Right cardiac atrium (tissue), 1 donor: Measurements from ENCODE around the gene PKD1L1.

- PRO-cap, result no peak
Measured at GRCh38 chr7:44963991-44964434, 14.8 kb downstream of the MYO1G start.

DNA sequence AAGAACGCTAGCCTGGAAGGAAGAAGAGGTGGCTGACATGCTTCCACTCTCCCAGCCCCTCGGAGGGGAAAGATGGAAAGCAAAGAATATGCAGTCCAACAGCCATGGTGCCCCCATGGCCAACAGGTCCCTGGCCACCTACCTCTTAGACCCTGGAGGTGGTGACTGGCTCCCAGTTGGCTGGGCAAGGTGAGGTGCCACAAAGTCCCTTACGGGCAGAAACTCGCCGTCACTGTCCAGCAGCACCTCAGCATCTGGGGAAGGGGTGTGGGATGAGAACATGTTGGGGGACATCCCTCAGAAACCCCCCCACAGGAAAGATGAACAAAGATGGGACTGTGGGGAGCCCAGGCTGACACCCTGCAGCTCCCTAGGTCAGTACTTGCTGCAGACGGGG lies 10.1 kb downstream of the TBRG4 start:
- PRO-cap, result no peak

DNA sequence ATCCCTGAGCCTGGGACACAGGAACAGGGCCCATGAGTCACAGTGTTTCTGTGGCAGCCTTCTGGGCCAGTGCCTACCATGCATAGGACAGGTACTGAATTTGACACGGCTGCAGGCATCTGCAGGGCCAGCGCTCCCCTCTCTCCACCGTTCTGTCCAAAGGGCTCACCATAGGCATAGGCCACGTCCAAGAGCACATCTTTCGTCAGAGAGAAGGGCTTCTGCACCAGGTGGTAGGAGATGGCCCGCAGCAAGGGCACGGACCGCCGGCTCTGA lies 7.2 kb downstream of the TBRG4 start:
- PRO-cap, result no peak

DNA sequence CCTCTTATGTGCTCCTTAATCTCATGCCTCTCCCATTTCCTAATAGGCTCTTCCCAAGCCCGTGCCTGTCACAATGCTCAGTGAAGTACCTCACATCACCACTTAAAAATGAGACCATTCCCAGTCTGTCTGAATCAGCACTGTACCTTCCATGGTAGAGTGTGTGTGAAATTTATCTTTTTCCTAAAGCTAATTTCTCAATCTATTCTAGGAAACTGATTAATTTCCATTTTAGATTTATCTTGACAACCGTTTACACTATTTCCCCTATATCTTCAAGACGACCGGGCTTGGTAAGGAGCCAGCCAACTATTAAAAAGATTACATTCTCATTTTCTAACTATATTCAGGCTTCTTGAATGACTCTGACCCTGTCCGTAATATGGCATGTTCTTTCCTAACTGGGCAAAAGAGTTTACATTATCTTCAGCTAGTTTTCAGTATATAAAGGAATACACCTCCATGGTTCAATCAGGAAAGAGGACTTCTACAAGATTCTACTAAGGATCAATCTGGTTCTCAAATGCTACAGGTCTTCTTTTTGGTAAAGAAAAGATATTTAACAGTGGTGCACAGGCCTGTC lies 110.1 kb downstream of the CCDC201 start:
- PRO-cap, result no peak

GRCh38 chr7:46680187-46680538 lies 759.1 kb upstream of the IGFBP3 start:
- PRO-cap, result no peak

DNA sequence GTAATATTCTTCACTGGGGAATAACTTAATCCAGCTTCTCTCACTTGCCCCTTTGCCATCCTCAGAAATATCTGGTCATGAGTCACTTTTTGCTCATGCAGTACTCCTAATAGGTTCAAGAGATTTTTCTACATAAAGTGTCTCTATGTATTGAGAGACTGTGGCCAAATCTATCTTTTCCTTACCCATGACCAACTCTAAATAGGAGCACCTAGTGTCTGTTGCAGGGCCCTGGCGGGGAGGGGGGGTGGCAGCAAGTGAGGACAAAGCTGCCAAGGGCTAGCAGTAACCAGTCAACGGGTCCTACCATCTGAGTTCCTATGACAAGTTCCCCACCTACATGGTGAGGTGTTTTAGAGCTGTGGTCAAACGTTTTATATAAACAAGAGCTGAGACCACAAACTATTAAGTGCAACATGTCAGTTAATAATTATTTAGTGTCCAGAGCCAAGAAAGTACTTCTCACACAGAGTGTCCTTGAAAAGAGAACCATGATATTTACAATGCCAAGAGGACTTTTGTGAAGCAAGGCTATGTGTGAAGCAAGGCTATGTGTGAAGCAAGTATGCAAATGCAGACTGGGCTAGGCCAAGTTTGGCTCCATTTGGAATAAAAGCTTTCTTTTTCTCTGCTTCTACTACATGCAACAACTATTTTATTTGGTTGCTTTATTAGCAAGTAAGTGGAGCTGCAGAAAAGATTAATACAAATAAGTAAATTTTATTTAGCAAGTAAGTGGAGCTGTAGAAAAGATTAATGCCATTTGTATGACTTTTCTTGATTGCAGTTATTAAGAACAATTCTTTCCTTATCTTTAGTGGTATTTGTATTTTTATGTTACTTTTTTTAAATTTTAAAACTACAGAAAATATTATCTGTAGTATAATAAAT lies 434.6 kb downstream of the TNS3 start:
- PRO-cap, result no peak

DNA sequence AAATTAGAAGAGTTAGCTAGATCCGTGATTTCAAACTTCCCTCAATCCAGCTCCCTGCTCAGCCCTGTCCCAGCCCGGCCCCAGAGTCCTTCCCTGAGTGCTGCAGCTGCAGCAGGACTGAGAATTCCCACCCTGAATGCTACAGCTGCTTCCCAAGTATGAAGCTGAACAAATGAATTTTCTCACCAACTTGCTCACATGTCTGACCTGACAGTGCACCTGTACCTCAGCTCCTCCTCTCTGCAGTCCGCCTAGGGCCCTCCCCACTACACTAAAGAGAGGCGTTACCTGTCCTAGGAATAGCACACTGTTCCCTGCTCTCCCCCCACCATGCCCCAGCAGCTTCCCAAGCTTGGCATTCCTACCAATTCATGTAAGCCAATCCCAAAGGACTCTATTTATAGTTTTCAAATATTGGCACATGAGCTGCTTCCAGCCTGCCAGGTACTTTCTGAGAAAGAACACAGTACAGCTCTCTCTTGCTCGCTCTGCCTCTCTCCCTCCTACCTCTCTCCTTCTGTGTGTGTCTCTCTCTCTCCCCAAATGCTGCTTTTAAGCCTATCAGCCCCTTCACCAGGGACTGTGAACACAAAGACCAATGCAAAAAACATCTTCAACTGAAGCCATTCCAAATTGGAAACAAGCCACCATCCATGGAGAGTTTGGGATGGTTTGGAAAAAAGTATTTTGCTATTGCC lies 400.1 kb downstream of the TNS3 start:
- PRO-cap, result no peak

DNA sequence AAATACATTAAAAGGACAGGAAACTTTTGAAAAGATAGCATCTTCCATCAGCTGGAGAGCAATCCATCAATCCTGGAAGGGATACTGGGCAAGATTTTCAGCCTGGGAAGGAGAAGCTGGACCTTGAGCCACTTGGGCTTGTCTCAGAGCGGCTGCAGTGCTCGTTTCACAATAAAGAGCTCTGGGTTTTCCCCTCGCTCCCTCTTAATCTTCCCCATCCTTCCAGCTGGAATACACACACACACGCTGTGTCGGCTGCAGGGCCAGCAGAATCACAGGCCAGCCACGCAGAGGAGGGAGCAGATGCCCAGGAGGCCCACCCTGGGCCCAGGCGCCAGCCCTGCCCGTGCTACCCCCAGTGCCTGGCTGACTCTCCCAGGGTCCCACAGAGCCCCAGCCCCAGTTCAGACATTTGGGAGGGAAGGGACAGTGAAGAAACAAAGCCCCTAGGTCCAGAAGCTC lies 255.1 kb downstream of the TNS3 start:
- PRO-cap, result bidirectional peak, plus-strand start at position 269 of the sequence, minus-strand start at position 159 of the sequence

DNA sequence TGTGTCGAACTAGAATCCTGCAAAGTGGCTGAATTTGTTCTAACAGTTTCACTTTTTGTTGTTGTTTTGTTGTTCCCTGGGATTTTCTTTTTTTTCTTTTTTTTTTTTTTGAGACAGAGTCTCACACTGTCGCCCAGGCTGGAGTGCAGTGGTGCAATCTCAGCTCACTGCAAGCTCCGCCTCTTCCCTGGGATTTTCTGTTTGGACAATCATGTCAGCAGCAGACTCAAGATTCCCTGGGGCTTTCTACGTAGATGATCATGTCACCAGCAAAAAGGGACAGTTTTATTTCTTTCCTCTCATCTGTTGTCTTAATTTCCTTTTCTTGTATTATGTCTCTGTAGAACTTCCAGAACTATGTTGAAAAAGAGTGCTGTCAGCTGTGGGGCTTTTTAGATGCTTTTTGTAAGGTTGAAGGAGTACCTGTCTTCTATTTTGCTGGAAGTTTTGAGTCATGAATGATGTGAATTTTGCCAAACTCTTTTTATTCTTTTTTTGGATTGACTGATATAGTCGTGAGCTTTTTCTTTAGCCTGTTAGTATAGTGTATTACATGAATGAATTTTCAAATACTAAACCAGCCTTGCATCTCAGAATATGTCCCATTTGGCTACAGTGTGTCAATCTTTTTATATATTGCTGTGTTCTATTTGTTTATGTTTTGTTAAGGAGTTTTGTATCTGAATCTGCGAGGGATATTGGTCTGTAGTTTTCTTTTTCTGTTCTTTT lies 241.3 kb downstream of the TNS3 start:
- PRO-cap, result no peak

GRCh38 chr7:47352520-47353085 lies 229.3 kb downstream of the TNS3 start:
- PRO-cap, result no peak

DNA sequence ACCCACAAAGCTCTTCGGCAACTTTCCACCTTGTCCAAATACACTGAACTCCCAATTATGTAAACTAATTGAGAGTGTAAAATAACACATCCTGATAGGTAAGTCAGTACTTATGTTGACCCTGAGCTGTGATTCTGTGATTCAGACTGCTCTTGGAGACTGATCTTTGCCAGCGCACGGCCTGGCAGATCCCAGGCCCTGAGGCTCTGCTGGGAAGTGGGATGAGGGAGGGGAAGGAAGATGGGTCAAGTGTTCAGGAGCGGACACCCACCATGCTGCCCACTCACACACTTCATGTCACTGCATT lies 226.3 kb downstream of the TNS3 start:
- PRO-cap, result no peak

- PRO-cap, result no peak
Measured at GRCh38 chr7:47377557-47378150, 204.3 kb downstream of the TNS3 start.

DNA sequence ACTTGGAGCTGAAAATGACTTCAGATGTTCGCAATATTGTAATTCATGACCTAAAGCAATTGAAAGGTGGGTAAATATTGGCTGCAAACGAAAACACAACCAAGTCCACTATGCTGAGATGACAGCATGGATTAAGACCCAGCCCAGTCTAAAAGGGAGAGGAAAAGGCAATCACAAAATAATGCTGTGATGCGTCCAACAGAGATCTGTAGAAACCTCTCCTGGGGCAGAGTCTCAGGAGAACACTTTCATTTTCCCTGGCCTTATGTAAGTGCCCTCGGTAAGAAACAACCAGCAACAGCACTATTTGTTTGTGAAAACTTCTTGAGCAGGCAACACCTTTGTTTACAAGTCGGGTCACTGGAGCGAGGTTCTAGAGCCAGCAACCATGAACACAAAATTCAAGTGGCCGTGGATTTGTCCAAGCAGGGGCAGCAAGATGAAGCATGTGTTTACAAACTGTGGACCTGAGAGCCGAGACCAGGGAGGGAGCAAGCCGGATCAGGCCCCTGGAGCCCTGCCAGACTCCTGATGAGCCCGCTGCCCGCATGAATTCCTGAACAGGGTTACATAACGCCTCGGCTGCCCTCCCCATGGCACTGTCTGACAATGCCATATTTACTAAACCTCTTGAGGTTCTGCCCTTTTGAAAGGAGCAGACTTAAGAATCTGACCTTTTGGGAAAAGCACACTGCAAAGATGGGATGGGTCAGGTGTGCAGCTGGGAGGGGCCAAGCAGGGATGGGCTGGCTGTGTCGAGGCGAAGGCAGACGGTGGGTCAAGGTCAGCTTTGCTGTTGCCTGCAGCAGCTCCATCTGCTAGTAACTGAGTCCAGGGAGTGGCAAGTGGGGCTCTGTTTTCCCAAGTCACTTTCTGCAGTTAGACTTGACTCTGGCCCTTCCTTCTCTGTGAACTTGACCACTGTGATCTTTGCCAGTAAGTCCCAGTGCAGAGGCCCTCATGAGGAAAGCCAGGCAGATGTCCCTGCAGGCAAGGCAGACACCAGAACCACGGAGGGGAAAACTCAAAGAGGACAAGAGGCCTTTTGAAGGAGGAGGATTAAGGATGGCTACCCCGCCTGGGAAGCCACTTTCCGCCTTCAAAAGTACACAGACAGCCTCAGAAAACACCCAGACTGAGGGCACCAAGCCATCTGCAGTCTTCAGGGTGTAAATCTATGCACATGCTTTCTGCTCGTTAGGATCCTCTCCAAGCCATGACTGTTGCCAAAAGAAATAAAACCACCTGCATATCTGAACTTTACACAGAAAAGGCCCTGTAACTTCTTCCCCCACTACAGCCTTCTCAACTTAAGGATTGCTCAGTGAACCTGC lies 175.9 kb downstream of the TNS3 start:
- PRO-cap, result no peak

GRCh38 chr7:47452187-47452813 lies 129.6 kb downstream of the TNS3 start:
- PRO-cap, result no peak

- PRO-cap, result no peak
Measured at GRCh38 chr7:47453556-47454115, 128.3 kb downstream of the TNS3 start.

DNA sequence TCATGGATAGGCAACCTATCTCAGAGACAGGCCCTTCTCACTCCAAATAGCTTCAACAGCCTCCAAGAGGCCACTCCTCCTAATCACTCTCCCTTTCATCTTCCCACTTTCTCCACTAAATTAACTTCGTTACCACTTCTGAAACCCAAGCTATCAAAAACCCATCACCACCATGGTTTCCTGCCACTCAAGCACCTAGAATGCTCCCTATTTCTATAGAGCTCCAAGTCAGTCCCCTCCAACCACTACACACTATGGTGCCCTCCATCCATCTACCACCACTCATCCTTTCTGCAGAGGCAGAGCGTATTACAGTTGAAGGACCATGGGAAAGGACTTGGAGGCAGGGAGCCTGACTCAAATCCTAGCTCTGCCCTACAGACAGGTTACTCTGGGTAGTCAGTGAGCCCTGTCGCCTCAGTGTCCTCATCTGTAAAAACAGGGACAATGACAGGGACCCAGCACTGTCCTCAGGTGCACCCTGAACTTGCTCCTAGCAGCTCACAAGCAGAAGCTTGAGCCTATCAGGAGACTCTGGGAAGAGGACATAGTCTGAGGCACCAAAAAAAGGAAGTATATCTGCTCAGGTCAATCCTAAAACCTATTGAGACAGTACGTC lies 124.4 kb downstream of the TNS3 start:
- PRO-cap, result no peak

- PRO-cap, result no peak
Measured at GRCh38 chr7:47458058-47458806, 123.7 kb downstream of the TNS3 start.

DNA sequence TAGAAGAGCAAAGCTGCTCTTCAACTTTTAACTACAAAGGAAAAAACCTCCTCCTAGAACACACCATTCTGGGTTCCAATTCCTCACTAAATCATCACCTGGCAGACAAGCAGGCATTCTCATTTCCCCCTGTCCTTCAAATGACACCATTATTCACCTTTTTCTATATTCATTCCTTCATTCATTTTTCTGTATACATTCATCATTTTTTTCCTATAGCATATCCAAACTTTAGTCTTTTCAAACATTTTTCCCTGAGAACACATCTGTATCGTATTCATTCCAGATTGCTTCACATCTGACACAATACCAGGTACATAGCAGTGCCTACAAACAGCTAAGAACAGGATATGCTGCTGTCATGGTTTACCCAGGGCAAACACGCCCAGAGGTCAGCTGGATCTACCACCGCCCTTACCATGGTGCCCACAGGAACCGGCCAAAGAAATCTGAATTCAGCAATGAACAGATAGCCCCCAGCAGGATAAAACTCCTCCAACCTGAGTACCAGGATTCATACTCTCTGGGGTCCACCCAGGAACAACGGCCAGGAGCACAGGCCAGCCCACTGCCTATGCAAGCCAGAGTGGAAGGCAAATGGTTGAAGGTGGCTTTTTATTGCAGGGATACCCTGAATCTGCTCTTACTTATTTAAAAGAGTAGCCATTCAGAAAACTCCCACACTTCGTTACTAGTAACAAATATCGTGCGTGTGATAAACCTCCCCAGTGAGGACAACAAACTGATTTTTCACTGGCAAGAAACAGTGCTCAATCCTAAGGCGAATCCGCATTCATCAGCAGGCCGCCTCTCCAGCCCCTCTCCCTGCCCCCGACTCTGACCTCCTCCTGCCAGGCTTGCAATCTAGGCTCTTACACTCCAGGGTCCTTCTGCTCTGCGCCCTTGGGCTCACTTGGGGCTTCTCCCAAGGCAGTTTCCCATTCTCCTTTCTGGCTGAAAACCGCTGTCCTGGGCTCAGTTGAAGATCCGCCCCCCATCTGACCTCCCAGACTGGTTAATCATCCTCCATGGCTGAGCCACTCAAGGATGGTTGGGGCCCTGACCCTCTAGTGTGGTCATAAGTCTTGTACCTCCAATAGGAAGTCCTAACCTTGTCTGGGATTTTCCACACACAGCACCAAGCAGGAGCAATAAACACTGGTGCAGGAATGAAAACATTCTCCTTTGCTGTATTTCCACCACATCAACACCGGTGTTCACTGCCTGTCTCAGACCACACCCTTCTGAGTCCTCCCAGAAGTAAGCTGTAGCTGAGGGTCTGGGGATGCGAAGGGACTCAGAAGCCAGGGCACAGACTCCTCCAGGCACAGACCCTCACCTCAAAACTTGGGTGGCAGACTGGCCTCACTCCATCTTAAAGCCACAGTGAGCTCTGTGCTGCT lies 42.8 kb downstream of the TNS3 start:
- PRO-cap, result no peak

GRCh38 chr7:47670175-47670459 lies 88.2 kb upstream of the TNS3 start:
- PRO-cap, result no peak

DNA sequence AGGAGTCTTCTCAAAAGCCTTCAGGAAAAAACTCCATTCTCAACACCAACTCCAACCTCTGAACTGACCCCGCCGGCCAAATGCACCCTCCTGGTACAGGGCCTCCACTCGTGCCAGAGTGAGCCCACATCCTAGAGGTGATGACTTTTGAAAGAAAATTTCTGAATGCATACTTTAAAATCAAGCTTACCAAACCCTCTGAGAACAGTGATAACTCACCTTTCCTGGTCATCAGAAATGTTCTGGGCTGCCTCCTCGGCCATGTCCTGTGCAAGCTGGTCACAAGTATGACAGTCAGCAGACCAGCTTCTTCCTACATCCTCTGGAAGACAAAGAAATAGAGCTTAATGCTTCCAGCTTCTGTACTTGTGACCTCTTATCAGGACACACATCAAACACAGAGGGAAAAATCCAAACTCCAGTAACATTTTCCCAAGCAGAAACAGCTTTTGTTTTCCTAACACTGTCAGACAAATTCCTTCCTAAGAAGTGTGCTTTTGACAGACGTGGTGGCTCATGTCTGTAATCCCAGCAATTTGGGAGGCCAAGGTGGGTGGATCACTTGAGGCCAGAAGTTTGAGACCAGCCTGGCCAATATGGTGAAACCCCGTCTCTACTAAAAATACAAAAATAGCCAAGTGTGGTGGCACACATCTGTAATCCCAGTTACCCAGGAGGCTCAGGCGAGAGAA lies at the start of gene PKD1L1:
Gene PKD1L1 (minus strand): TSS at position 289 of the 692 bp plus-strand sequence.
- PRO-cap, result no peak